Tibial artery (tissue), 1 donor: Measurements from ENCODE around the gene EPYC.

DNA sequence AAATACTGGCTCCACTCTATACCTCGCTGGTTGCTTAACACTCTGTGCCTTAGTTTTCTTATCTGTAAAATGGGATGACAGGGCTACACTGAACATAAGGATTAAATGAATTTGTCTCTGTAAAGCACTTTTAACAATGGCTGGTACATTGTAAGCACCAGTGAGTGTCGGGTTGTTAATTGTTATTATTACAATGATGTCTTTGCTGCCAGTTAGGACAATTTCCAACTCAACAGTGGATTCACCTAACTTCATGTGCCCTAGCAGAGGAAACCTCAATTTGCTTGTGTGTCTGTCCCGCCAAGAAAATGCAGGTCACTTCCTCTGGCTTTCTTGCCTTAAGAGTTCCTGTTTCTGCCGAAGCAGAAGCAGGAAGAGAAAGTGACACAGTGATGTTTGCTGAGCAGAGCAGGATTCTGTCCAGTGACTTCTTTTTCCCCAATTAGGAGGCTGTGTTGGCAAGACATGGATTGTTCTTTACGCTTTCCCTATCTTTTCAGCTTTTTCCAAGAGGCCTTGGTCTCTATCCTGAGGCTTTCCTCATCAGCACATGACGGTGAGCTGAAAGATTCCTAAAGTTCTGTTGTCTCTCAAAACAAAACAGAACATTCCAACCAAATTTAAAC is 154.1 kb upstream of the ATP2B1 start:
- PRO-cap: no peak

DNA sequence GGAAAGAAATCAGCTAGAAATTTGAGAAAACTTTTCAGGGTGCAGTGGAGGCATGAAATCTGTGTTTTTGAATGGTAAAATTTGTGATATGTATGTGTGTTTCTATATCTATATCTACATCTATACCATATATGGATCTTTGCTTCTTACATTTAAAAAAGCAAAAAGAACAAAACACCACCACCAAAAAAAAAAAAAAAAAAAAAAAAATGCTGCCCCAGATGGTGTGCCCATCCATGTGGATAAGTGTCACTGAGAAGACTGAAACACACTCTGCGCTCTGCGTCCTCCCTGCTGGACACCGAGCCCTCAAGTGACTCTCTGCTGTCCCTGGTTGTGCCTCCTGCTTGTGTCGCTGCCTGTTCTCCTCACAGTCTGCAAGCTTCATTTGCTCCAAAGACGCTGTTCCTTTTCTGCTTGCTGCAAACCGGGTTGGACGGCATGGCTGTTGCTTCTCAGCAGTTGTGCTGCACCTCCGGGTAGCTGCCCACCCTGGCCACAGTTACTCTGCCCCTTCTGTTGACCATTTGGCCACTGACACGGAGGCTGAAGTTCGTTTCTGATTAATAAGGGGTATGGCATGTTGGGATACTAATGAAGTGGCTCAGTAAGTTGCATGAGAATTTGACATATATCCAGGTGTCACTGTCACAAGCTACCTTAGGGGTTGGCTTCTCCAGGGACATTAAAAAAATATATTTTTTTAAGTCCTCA is 276.2 kb upstream of the ATP2B1 start:
- PRO-cap: no peak

DNA sequence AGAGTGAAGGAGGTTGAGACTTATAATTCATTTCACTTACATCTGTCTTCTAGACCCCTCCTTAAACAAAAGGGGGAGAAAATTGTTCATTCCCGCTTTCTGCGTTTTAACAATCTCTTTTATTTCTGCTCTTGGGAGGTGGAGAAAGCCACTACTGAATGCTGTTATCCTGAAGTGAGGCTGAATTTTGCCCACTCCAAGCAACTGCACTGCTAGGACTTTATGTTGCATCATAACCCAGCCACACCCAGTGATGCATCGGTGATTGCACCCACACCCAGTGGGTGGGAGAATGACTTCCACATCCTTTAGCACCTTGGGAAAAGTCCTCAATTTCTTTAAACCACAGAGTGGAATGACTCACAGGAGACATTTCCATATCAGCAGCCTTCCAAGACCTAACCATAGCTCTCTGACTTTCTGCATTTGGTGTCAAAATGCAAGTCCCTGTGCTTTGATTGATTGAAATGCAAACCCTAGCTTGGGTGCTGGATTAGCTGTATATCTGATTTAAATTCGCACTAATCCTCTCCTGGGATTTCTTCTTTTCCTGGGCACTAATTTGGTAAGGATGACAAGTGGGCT is 382.6 kb upstream of the ATP2B1 start:
- PRO-cap: no peak

DNA sequence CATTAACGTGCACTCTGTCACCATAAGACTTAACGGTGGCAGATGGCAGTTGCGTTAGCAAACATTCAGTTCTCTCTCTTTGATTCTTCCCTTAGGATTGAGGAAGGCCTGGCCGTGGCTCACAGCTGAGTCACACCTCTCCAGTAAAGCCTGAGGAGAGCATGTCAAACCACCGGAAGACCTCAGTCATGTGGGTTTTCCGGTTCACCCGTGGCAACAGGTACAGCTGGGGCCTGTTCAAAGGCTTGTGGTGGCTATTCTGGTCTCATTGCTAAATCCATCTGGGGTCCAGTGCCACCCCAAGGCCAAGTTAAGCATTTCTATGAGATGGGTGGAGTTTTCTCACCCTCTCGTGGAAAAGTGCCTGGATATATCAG is 545.1 kb upstream of the ATP2B1 start:
- PRO-cap: no peak

GRCh38 chr12:90622813-90623012 is 332.3 kb downstream of the CCER1 start:
- PRO-cap: no peak

- PRO-cap: no peak
These were observed 1.2 kb downstream of the CCER1 start for GRCh38 chr12:90953657-90954319.

DNA sequence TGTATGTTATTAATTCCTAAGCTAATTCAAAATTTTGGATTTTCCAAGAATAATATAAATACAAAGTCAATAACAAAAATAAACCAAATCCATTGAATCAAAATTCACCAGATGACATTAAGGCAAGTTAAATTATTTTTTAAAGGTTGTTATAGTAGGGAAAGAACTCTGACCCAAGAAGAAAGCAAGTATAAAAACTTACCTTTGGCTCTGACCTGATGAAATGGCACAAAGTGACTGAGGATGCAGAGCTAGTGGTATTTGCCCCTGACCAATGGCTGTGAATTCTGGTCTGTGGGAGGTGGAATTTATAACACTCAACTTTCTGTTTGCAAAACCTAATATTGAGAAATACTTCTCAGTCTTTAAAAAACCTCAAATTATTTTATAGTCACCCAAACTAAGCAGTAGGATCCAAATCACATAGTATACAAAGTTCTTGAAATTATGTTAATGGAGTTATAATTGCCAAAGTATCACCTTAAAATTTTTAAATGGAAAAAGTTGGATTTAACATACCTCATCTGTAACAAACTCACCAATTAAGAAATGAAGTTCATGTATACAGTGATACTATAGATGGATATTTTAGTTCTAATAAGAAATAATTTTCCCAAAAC is at the start of gene EPYC:
Gene EPYC (minus strand): TSS at position 228 of the 620 bp plus-strand sequence.
- PRO-cap: no peak

GRCh38 chr12:91074075-91074592 is 16.3 kb upstream of the KERA start:
- PRO-cap: no peak

DNA sequence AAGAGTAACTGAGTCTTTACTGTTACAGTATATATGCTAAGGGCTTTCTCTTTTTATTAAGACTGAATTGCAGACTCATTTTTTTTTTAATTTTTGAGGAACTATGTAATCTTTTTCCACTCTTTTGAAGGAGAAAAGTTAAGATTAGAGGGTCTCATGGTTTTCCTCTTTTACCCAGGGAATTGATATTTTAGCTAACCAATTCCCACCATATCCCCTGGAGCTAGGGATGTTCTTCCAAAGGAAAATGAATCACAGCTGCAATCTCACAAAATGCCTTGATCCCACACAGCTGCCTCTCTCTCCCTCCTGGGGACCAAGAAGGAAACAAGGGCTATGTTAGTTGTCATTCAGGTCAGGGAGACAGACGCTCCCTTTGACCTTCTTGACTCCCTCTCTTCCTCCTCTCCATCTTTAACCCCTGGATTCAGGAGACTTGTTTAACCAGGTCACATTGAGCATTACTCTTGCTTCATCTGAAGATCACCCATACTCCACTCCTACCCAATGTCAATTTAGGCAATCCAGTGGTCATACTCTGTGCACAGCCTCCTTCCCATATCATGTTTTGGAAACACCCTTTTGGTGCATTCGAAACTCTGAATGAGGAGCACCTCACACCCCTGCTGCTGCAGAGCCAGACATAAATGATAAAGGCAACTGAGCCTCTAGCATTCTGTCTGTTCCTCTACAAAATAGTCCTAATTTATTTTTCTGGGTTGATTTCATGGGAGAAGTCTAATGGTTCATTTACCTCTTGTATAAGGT is 9.4 kb downstream of the DCN start:
- PRO-cap: no peak

- PRO-cap: no peak
These were observed 92.2 kb upstream of the DCN start for GRCh38 chr12:91274689-91275362.

DNA sequence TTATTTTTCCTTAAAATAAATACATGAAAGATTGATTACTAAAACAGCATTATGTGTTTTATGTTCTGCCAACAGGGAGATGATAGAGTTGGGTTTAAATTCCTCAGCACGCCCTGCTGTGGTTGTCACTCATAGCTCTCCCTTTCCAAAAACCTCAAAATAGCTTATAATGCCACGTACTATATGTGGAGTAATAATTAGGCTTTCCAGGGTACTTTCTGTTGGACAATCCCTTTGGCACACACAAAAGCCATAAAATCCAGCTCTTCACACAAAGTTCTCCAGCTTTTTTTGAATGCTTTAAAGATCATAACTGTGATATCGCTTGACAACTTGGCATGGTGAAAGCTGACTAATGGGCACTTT is 145.2 kb upstream of the DCN start:
- PRO-cap: no peak

DNA sequence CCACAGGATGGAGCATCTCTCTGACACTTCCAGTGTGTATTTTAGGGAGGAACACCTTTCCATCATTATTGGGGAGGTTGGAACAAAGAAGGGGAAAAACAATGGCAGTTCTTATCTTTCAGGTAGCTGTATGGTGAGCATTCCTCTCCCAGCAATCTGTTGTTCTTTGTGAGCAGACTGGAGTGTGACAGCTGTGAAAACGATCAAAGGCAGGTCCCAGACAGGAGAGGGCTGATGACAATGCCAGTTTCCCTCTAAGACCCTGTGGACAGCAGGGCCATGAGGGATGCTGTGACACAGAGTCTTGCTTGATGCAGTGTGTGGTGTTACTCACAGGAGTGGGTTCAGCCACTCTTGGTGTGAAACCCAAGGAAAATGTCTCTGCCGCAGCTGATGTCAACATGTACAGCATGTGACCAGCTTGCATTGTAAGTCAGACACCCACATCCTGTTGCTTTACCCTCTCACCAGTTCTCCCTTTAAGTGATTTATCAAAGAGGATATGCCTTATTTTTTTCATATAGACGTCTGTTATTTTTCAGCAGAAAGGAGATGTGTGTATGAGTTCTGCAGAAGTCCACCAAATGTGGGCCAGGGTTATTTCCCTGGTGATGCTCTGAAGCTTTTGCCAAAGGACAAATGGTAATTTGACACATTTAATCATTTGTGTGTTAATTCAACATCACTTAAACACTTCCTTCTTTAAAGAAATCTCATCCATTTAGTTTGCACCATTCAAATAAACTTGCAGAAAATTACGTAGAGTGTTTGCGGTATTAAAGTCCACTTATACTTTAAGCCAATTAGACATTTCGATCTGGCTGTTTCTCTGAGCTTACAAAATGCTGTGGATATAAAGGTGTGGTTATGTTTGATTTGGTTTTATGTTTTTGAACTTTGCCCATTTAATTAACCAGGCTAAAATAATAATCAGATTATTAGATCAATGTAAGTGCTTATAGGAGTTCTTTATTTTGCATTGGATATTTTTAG is 268.5 kb downstream of the BTG1 start:
- PRO-cap: no peak

- PRO-cap: no peak
These were observed 218.9 kb downstream of the BTG1 start for GRCh38 chr12:91926757-91927200.

DNA sequence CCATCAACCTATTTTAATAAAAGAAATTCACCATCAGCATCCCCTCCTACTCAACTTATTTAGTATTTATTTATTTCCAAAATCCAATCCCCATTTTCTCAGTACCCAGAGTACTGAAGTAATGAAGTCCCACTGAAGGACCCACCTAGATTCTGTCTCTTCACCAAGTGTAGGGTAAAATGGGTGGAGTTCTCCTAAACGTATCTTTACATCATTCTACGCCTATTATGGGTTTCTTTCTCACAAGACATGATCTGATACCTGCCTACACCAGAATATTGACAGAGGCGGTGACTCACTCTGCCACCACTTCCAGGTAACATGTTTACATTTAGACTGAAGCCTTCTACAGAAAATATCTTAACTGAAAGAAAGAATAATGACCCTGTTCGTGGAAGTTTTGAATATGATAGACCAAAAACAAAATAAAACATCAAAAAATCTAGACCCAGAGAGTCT is 89.8 kb downstream of the BTG1 start:
- PRO-cap: no peak

- PRO-cap: no peak
These were observed 13.6 kb downstream of the BTG1 start for GRCh38 chr12:92131716-92132840.

DNA sequence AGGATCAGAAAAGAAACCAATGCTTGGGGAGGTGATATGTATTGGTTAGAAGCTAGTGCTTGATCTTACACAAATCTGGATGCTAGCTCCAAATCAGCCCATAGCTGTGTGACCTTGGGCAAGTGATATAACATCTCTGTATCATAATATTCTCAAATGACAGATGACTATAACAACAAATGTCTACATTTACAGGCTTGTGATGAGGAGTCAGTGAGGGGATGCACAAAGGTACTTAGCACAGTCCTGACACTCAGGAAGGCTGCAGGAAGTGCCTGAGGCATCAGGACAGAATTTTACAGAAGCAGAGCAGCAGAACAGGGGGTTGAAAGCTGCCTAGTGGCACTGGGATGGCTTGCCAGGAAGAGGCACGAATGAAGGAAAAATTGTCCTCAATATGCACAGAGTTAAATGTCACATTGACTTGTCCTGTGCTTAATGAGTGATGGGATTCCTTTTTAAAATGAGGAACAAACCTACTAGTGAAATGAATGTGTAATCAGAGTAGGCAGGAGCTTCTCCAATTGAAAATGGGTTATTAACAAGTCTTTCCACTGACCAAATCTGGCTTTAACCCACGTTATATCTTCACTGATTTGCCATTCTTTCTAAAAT is 11.8 kb downstream of the BTG1 start:
- PRO-cap: no peak

DNA sequence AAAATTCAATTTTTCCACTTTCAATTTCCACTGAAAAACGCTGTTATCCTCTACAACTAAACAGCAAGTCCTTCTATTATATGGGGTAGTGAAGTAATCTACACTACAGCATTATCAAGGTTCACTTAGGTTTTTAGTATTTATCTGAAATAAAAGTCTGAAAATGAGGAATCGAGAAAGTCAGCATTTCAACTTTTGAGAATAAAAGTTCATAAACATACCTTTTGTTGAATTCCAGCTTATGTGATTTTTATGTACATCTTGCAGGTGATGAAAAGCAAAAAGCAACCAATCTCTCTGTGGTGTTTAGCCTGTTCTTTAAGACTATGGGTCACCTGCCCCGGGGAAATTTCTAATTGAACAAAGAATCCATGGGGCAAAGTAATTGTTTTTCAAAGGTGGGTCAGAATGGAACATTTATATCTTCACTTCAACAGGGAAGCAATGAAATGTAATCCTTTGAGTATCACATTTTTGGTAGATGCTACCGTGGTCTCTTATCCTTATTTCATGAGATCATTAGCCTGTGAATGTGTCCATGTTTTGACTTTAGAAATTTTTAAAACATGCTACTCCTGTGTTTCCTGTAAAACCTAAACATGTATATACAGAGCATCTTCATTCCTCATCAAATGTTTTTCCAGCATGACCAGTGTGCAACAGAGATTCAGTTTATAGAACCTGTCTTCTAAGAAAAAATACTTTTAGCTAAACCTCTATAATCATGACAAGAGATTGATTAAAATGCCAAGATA is 3.1 kb downstream of the BTG1 start:
- PRO-cap: no peak

- PRO-cap: no peak
These were observed 26.8 kb upstream of the BTG1 start for GRCh38 chr12:92172221-92173126.

GRCh38 chr12:92363163-92364397 is 217.9 kb upstream of the BTG1 start:
- PRO-cap: no peak

- PRO-cap: no peak
These were observed 270.8 kb upstream of the BTG1 start for GRCh38 chr12:92416539-92416839.